Parietal lobe (tissue), 2 donors: ENCODE measurements around a stretch of chr10.

DNA sequence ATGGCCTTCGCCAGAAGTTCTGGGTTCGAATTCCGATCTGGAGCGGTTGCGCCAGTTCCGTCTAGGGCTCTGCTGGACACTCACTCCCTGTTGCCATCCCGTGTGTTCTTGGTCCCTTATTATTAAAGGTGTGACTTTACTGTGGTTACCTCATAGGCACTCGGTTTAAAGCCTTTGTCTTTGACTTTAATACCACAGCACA, 780 bp downstream of the INPP5F start:
- RAMPAGE, long total RNA: no peak

GRCh38 chr10:119817873-119818893, 54.5 kb downstream of the MCMBP start:
- RAMPAGE, long total RNA: no peak

- RAMPAGE, long total RNA: no peak
Measured at GRCh38 chr10:119831873-119832160, 40.8 kb downstream of the MCMBP start.

DNA sequence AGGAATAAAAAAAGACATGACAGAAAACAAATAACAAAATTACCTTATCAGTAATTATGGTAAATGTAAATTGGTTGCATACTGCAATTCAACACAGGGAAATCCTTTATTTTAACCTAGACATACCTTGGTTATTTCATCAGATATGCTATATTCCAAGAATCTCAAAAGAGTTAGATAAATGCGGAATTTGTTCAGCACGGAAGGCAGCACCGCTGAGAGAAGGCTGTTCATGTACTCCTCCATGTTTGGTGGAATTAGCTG, 37.3 kb downstream of the MCMBP start:
- RAMPAGE, long total RNA: no peak

DNA sequence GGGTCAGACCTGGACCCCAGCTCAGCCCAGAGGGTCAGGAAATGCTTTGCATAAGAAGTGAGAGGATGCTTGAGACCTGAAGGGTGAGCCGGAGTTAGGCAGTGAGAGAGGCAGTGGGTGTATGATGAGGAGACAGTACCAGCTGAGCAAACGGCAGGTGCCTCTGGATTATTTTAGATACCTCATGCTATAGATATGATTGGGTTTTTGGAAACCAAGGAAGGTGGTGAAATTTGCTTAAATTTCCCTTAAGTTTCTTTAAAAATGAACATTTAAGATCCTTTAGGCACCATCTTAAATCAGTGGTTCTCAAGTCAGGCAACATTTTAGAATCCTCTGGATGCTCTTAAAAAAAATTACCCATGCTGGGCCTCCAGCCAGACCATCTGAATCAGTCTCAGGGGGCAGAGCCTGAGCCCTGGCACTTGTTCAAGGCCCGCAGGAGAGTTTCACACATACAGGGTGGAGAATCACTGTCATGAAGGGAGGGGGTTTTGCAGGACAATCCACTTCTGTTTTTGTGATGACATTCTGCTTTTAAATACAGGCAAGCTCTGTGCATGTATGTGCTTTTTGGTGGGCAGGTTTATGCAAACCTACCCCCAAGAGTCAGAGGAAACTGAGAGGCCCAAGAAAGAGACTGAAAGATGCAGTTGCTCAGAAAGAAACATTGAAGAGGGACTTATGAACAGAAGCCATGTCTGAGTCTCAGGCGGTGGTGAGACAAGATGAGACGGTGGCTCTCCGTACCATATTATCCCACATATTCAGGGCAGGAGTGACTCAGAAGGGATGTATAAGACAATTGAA, 268.5 kb downstream of the SEC23IP start:
- RAMPAGE, long total RNA: no peak

- RAMPAGE, long total RNA: no peak
Measured at GRCh38 chr10:120942871-120943151, 91.6 kb downstream of the WDR11 start.

GRCh38 chr10:121112367-121112901, 261.3 kb downstream of the WDR11 start:
- RAMPAGE, long total RNA: no peak

DNA sequence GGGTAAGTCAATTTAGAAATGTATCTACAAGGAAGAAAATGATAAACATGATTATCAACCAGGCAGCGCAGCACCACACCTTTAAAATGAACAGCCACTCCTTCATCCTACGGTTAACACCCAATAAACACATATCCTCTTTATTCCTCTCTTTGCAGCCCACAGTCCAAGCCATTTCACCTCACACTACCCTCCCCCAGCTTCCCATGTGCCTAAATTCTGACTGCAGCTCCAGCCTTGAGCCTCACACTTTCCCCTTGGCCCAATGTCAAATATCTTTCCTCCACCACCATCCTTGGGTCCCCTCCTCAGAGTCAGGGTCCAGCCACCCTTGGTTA, 362.5 kb downstream of the FGFR2 start:
- RAMPAGE, long total RNA: no peak

GRCh38 chr10:121359506-121359937, 238.7 kb downstream of the FGFR2 start:
- RAMPAGE, long total RNA: no peak

DNA sequence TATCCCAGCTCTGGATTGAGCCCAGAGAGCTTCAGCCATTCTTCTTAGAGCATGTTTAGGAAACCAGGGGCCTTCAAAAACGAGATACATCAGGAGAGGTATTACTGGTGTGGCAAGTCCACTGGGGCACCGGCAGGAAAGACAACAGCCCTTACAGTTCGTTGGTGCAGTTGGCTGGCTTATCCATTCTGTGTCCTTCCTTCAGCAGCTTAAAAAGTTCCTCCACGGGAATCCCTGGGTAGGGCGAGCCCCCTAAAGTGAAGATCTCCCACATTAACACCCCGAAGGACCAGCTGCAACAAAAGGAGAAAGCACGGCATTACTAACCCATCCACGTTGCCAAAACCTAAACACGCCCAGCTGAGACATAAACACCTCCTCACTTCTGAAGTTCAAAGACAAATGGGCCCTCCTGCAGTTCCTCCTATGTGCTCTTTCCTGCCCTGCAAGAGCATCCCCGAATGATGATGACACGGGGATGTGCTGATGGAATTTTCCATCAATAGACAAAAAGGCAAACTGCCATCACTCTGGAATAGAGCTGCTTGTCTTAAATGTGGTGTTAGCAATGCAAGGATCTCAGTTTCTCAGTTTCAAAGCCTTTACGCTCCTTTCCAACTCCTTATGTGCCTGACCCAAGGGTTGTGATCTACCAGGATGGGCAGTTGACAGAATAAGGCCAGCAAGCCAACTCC, 112.9 kb downstream of the FGFR2 start:
- RAMPAGE, long total RNA: no peak

DNA sequence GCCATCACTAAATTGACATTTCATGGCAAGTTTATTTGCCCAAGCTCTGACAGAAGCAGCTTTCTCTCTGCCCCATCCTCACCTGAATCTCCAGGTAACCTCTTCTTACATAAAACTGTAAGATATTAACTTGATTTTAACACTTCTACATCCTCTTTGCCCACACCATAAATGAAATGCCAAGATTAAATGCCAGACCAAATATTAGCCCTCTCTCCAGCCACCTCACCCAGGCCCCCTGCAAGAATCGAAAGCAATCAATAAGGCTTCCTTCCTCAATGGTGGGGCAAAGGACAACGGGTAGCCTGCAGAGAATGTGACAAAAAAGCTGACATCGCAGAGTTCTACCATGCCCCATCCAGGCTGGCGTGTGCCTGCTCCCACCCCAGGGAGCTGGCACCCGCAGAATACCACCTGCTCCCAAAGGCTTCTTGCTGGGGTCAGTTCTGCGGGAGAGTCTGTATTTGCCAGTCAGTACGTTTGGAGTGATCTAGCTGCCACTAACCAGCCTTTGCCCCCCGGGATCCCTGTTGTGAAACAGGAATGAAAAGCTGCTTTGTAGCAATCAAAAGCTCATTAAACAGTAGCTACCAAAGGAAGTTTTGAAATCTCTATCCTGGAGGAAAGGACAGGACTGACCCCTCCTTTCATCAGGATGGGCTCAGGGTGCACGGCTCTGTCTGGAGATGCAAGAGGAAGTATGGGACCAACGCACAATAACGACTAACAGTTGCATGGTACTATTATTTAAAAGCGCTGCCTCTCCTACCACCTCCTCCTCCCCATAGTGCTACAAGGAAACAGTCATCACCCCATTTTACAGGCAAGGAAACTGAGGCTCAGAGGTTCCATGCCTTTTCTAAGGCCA, 67.2 kb downstream of the FGFR2 start:
- RAMPAGE, long total RNA: no peak

DNA sequence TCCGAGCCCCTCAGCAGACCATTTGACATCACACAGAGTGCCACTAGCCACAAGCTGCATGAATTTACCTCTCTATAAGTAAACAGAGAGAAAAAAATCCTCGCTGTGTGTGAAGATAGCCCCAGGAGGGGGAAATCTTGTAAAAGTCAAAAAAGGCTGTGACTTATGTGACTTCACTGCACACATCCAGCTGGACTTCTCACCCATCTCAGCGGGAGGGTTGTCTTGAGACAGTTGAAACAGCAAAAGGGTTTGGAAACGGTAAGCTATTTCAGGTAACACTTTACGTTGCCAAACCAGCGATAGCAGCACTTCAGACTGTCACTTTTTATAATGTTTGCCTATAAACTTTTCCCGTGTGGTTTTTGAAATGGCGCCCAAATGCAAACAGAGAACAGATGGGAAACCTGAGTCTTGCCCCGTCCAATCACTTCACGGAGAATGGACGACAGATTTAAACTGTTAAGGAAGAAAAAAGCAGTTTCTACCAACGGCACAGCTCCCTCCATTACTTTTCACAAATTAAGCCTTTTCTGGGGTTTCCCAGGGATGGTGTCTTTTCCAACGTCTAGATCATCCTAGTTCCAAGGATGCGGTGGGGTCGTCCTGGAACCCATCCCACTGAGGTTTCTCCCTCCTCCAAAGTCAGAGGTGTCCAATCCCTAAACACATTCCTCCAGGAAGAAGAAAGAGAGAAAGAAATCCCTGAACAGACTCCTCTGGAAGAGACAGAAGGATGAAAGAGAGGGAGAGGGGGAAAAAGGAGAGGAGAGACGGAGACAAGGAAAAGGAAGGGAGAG, 25.2 kb downstream of the FGFR2 start:
- RAMPAGE, long total RNA: no peak

GRCh38 chr10:121594523-121595030, 3.7 kb downstream of the FGFR2 start:
- RAMPAGE, long total RNA: no peak

GRCh38 chr10:122054303-122054938, 65.5 kb downstream of the TACC2 start:
- RAMPAGE, long total RNA: no peak

- RAMPAGE, long total RNA: no peak
Measured at GRCh38 chr10:122056444-122057088, 67.6 kb downstream of the TACC2 start.

DNA sequence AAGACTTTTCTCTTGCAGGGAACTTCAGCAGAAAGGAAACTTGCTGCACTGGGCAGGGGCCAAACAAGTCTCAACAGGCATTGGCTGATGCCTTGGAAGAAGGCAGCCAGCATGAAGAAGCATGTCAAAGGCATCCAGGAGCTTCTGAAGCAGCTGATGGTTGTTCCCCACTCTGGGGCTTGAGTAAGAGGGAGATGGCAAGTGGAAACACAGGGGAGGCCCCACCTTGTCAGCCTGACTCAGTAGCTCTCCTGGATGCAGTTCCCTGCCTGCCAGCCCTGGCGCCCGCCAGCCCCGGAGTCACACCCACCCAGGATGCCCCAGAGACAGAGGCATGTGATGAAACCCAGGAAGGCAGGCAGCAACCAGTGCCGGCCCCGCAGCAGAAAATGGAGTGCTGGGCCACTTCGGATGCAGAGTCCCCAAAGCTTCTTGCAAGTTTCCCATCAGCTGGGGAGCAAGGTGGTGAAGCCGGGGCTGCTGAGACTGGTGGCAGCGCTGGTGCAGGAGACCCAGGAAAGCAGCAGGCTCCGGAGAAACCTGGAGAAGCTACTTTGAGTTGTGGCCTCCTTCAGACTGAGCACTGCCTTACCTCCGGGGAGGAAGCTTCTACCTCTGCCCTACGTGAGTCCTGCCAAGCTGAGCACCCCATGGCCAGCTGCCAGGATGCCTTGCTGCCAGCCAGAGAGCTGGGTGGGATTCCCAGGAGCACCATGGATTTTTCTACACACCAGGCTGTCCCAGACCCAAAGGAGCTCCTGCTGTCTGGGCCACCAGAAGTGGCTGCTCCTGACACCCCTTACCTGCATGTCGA, 96.7 kb downstream of the TACC2 start:
- RAMPAGE, long total RNA: no peak

GRCh38 chr10:122149026-122150055, 121.8 kb upstream of the BTBD16 start:
- RAMPAGE, long total RNA: no peak

- RAMPAGE, long total RNA: no peak
Measured at GRCh38 chr10:122150119-122150673, 120.9 kb upstream of the BTBD16 start.

DNA sequence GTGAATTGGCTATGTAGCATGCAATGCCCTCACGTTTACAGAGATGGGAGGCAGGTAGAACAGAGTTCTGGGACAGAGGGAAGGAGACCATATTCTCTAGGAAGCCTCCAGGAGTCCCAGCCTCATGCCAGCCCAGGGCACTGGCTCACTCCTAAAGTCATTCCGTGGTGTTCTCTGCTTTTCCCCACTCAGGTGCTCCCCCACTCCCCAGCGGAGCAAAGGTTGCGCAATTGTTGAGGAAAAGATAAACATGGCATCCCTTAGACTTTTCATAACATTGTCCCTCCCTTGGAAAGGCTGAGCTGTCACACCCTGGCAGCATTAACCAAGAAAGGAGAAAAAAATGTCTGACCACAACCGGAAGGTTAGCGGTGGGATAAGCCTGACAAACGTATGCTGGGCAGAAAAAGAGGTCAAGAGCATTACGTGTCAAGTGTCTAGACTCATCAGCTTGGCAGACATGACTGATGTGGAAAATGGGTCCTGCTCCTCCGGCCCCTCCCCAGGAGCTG, 29.9 kb downstream of the BTBD16 start:
- RAMPAGE, long total RNA: no peak

- RAMPAGE, long total RNA: no peak
Measured at GRCh38 chr10:122303908-122304615, 33.0 kb downstream of the BTBD16 start.